Metastatic Pancreatic Carcinoma in the Ovary (tissue), 1 donor: ENCODE measurements around a stretch of chr2.

DNA sequence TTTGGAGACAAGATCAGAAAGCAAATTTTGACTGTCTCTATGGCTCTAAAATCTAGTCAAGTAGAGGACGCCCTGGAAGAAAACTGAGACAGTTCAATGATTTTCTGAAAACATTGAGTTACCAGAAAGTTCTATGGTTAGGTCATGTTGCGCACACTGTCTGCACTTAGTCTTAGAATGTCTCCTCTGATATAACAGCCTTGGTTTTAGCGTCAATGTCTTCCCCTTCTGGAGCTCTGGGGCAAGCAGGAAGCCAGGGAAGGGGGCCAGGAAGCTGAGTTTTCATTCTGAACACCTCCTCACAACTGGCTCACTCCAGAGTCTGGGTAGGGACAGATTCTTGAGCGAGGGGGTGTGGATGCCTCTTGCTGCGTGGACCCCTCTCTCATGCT, 99.5 kb downstream of the RNF144A start:
- PRO-cap = no peak

- PRO-cap = no peak
Observed at GRCh38 chr2:7020327-7020811, 103.2 kb downstream of the RNF144A start.

DNA sequence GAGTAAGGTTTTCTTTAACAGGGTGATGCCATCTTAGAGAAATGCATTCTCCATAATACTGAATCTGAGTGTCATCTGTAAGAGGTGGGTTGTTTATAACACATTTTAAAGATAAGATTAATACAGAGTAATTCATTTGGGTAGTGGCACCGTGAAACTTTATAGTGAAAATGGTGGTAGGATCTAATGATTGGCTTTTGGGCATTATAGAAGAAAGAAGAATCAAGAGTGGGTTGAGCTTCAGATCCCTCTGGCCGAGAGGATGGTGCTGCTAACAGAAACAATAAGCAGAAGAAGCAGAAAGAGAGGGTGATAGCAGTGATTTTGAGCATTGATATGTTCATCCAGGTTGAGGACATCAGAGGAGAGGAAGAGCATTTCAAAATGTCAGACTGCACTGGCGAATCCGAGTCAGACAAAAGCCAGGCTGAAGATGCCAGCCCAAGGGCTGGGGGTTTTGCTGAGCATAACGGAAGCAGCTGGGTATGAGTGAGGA, 151.0 kb downstream of the RNF144A start:
- PRO-cap = no peak

- PRO-cap = no peak
Observed at GRCh38 chr2:7090071-7090551, 172.9 kb downstream of the RNF144A start.

GRCh38 chr2:7430901-7431837, 514.0 kb downstream of the RNF144A start:
- PRO-cap = no peak

DNA sequence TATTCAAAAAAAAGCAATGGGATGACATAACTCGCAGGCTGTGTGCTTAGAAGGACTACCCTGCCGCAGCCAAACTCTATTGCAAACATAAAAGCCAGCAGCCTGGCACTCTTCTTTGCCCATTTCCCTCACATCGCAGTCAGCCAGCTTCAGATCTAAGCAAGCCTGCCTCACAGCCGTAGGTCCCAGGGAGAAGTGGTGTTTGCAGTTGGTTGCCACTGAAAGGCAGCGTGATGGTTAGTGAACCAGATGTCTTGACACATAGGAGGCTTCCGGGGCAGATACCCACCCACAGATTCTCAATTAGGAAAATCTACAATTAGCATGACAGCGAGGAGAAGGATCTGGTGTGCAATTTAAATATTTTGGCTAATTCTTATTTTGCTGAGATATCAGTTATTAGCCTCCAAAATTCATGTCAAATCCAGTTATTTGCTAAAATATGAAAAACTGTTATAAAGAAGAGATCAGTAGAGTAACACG, 655.3 kb downstream of the RNF144A start:
- PRO-cap = no peak

- PRO-cap = no peak
Observed at GRCh38 chr2:7726882-7727591, 809.8 kb downstream of the RNF144A start.

DNA sequence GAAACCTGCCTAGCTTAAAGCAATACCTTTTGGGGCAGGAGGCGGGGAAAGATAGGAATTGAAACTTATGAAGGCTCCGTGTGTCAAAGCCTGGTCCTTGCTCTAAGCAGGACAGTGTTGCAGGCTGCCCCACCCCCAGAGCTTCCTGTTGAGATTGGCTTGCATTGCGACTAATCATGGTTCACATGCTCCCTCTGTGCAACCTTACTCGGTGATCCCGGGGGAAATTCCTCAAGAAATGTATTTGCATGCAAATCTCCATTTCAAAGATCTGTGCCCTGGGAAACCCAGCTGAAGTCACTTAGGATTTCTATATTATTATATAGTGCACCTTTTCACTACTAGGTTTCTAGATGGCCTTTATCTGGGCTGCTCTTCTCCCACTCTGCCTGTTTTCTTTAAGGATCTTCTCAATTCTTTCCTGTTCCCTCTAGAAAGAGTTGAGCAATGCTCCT, 802.7 kb upstream of the ID2 start:
- PRO-cap = no peak

DNA sequence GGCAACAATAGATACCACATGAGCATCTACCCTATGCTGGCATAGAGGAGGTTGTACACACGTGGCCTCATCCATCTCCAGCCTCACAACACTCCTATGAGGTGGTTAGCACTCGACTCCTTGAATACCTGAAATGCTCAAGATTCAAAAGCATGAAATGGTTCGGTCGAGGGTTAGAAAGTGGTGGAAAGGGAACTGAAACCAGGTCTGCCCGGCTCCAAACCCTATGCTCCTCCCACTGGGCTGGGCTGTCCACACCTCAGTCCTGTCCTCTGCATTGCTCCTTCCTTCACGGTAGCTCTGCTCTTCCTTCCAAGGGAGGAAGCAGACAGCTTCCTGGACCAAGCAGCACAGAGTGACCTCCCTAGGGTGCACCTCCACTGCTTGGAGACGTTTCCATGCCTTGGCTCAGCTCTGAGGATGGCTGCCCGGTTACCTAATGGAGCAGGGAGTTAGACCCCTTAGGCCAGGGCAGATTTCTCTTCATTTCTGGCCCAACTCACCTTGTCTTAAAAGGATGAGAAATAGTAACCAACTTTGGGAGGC, 565.1 kb upstream of the ID2 start:
- PRO-cap = no peak

GRCh38 chr2:8242512-8243458, 439.1 kb upstream of the ID2 start:
- PRO-cap = no peak

DNA sequence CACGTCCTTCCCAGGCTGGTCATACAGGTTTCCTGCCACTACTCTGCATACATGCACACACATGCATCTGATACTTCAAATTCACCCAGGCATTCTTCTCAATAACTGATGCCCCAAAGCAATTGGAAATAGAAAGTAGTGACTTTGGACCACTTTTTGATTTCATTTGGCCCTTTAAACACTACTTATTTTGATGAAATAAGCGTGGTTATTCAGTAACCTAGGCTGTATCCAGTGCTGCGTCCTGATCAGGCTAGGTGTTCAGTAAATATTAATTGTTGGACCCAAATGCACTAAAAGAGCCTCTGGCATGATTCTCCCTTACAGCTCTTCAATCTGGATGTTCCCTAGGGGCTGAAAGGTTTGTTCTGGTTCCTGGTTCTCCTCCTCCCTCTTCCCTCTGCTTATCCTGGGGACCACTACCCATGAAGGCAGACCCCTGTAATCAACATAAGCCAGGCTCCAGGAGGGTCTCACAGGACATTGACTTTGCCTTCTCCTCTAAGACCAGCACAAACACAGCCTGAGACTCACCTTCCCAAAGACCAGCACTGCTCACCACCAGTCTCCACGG, 222.7 kb upstream of the ID2 start:
- PRO-cap = no peak

DNA sequence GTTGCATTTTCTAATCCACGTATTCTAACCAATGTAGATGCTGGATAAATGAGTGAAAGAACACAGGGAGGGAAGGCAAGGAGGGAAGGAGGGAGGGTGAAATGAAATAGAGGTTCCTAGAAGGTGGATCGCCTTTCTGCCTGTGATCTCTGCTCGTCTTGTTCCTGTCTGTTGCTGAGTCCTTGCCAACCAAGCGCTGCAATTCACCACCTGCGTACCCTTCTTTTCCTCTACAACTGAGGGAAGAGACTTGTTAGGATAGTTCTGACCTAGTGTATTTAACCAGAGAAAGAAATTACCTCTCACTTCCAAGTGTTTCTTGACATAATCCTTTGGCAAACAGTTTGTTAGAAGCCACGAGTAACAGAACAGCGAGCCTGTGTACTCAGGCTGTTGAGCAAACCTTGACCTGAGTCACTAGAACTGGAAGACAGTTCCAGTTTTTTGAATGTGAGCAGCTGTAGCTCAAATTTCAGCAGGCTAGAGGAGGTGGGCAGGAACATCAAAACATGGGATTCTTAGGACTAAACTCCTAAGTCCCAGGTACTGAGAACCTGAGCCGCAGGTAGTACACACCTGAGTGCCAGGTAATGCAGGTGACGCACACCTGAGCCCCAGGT, 181.4 kb upstream of the ID2 start:
- PRO-cap = no peak

DNA sequence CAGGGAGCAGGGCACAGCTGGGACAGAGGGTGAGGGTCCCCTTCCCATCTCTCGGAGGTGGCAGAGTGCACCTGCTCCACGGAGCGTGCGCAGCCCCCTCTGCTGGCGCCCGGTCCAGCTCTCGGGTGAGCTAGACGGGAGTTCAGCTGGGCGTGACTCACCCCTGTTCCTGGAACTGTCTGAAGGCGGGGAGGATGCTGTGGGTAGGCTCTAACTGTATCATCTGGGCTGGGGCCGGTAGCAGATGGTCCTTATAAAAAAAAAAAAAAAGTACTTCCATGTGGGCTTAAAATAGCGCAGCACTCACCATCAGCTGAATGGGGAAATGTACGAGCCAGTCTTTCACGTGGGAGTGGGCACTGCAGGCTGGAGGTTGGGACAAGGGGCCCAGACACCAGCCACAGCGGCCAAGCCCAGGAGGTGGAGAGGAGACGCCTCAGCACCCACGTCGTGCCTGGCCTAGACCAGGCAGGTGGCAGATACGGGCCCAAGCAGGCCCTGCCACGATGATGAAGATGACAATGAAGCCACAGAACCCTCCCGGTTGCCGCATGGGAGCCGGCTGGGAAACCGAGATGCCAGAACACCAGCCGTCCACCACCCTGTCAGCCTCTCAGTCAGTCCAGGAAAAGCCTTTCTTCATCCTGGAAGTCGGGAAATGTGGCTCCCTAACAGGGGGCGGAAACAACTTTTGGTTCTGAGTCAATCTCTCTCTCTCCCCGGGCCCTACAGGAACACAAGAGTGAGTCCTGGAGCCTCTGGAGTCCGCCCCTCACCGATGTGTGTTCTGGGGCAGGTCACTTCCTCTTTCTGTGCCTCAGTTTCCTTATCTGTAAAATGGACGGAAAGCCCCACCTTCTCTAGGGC, 136.6 kb upstream of the ID2 start:
- PRO-cap = unidirectional peak, plus-strand start at position 364 of the sequence

DNA sequence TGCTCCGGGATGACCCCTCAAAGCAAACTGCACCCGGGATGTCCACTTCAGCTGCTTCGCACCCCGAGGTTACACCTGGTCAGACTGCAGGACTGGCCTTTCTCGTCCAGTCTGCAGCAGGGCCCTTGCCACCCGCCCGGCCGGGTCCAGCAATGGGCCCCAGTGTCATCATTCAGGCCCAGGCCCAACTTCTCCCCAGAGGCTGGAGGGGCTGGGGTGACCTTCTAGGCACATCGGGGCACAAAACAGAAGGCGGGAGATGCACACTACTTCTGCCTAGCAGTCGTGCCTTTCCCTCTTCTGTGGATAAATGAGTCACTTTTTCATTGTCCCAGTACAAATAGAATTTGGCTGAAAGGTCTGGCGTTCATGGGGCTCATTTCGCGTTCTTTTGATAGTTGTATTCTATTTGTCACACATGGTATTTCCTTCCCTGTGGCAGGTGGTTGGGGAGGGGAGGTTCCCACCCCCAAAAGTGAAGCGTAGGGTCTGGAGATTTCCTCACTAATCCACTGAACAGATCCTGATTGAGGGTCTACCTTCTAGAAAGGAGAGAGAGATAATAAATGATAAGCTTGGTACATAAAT, 56.9 kb upstream of the ID2 start:
- PRO-cap = no peak

- PRO-cap = unidirectional peak, plus-strand start at chr2:8693458
Observed at GRCh38 chr2:8693332-8693602, 11.4 kb downstream of the ID2 start.

DNA sequence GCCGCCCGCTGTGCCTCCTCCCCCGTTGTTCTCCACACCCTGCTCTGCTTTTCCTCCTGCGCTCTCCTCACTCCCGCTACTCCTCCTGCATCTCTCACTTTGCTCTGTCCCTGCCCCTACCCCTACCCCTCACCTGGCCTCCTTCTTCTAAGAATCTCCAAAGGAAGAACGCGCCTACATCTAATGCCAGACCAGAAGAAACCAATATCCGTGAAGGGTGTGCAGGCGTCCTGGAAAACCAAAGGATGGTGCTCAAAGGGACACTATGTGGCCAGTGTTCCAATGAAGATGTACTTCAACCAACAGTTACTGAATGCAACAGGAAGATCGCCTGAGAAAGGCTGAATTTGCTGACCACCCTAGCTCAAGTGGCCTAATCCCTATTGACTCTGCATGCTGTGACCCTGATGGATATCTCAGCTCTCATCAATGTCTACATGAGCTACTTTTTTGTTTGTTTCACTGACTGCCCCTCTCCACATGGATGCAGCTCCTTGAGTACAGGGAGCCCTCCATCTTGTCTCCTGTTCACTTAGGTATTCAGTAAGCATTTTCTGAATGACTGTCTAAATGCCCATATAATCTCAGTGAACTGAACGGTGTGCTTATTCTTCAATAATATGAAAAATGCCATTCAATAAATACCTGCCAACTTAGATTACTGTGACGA, 51.1 kb downstream of the ID2 start:
- PRO-cap = no peak

DNA sequence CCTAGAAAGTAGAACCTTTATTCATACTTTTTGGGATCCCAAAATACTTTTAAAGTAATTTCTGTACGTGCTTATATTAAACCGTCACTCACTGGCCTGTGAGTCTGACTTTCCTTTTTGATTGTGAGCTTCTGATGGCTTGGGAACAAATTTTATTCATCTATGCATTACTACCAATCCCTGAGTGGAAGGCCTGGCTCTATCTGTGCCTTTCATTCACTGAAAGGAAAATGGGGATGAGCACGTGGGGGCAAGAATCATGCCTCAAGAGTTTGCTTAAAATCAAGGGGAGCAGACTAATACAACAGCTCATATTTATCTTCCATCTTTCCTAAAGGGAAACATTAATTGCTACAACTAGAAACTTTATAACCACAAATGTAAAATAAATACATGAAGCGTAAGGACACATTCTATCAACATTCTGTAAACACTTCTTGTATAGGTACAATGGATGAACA, 28.2 kb downstream of the MBOAT2 start:
- PRO-cap = no peak

DNA sequence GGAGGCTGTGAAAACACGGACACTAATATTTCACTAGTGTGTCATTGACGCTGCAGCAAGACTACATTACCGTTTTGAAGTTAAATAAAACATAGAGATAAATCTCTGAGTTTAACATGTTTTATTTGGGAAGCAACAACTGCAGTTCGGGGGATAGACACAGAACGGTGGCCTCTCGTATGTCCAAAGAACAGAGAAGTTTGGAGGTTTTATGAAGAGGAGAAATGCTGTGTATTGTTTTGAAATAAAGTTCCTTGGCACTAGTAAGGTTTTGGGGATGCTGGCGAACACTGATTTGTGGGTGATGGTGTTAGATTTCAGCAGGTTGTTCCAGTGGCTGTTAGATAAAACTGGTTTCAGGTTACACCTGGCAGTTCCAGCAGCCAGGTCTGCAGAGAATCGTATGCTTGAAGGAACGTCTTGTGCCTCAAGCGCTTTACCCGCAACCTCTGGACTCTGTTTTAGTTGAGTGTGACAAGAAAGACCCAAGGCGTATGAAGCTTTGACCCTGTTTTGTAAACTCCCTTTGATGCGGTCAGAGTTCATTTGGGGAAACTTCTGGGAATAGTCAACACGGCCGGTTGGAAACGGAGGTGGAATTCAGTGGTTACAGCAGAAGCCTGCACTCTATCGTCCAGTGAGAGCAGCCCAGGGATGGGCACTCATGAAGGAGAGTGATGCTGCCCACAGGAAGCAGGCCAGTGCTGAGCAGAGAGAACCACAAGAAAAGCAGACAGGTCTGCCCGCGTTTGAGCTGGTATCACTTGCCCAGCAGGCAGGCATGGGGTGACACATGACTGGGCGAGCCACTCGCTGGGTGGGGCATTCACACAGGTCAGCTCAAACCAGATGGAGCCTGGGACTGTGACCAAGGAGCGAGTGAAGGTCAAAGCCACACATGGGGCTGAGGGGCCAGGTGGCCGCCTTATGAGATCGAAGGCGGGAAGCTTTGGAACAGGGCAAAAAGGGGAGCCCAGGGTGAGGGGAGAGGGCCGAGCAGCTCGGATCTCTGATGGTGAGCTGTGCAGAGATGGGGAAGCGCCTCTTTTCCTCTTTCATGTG, 99.4 kb upstream of the MBOAT2 start:
- PRO-cap = unidirectional peak, plus-strand start at position 373 of the sequence

DNA sequence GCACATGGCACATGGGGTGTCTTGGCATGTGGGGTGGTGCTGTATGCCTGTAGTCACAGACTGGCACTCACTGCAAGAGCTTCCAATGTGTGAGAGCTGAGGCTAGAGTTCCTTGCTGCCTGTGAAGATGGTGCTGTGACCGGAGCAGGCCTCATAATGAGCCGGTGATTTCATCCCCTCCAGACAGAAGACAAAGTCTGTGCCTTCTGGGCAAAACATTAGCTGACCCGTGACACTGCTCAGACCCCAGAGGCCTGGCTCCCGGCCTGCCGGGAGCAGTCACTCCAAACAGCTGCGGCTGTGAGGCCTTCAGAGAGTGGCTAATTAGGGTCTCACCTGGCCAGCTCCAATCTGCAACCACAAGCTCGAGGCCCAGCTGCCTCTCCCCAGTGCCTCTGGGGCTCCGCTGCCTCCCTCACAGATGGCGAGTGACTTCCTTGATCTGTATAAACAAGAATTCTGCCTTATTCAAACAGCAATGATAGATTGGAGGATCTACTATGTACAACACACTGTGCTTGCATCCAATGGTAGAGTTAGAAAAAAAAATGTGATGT, 98.5 kb upstream of the ASAP2 start:
- PRO-cap = no peak

- PRO-cap = no peak
Observed at GRCh38 chr2:9170718-9171326, 35.8 kb upstream of the ASAP2 start.